H1 (cell line): ENCODE results near the genes ELL2, CAST, ERAP2 and LIX1.

GRCh38 chr5:95843620-95844652, 21.4 kb upstream of the GLRX start:
- RRBS = no CpG with 5 or more reads among the region's 12 CpGs
CAGE:
- cytosol, long polyA plus RNA = no peak
- long polyA plus RNA = no peak
- nucleus, long polyA plus RNA = no peak

- RRBS = no CpG with 5 or more reads among the region's 9 CpGs
CAGE:
- cytosol, long polyA plus RNA = no peak
- long polyA plus RNA = no peak
- nucleus, long polyA plus RNA = no peak
Measured at GRCh38 chr5:95887920-95889158, 65.8 kb upstream of the GLRX start.

DNA sequence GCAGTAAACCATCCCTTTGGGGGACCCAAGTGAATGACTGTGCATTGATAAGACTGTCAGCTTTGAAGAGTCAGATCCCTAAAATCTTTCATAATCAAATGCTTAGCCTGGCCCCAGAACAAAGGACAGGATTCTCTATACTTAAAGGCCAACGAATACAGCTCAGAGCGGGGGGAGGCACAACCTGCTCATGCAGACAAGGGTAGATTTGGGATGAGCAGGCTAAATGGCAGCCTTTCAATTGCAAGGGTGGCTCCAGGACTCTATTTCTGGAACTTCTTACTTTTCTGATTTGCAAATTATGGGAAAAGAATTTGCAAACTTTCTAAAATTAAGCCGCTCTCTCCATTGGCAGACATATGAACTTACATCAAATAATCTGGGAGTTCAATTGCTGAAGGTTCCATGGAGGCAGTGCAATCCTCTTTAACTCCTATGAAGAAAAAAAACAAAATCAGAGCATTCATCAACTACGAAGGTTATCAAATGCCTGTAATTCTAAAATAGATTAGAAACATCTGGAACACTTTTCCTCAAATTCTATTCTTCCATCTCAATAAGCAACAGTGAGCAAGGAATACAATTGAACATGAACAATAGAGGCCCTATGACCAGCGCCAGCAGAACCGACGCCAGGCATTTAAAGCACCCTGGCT, 66.3 kb downstream of the ELL2 start:
- RRBS = no CpG with 5 or more reads among the region's 7 CpGs
CAGE:
- cytosol, long polyA plus RNA = no peak
- long polyA plus RNA = no peak
- nucleus, long polyA plus RNA = no peak

CAGE:
- cytosol, long polyA plus RNA = no peak
- long polyA plus RNA = no peak
- nucleus, long polyA plus RNA = no peak
Measured at GRCh38 chr5:95931559-95931783, 30.2 kb downstream of the ELL2 start.

DNA sequence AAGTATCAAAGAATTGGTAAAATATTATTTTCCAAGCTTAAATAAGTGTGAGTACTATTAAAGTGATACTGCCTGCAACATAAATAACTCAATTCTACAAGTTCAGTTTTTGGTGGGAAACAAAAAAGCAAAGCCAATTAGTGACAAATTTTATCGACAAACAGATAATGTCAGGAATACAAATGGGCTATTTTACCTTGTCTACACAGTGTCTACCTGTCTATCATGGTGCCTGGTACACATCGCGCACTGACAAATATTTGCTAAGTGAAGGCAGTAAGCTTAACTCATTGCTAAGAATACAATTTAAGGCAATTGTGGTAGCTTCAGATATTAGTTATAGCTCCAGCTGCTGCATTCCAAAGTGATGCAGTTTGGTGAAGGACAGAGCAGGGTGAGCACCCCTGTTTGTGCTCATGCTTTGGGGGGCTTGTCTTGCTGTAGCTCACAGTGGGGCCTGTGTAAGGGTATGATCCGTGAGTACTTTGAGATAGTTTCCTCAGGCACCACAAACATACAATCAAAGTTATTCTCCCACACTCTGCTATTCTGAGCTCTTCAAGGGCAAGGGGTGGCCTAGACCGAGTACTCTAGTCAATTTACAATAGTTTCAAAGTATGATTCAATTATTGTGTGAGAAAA, 24.8 kb downstream of the ELL2 start:
- RRBS = no CpG with 5 or more reads among the region's 5 CpGs
CAGE:
- cytosol, long polyA plus RNA = no peak
- long polyA plus RNA = no peak
- nucleus, long polyA plus RNA = no peak

- RRBS = no CpG with 5 or more reads among the region's 3 CpGs
CAGE:
- cytosol, long polyA plus RNA = no peak
- long polyA plus RNA = no peak
- nucleus, long polyA plus RNA = no peak
Measured at GRCh38 chr5:95946288-95947213, 15.1 kb downstream of the ELL2 start.

DNA sequence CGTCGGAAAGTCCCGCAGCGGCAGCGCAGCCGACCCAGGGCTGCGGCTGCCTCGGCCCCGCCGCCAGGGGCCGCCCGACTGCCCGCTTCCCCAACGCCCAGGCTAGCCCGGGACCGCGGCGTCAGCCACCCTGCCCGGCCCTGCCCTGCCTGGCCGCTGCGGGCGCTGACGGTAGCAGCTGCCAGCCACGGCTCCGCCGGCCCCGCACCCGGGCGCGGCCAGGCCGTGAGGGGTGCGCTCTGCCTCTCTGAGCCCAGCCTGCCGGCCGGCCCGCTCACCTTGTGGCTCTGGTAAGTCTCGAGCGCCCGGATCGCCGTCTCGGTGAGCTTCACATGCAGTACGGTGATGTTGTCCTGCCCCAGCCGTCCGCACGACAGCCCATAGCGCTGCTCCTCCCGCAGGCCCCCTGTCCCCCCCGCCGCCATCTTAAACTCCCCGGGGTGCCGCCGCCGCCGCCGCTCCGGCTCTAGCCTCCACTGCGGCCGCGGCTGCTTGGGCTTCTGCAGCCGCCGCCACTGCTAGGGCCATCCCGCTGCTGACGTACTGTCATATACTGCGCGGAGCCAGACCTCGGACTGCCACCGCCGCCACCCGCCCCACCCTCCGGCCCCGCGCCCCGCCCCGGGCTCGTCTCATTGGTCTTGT, at the start of gene ELL2:
ELL2 (minus strand) TSS at position 555 of the 645 bp plus-strand sequence.
- RRBS = under 1% methylated on average over 17 of the region's 75 CpGs
CAGE:
- cytosol, long polyA plus RNA = no peak
- long polyA plus RNA = no peak
- nucleus, long polyA plus RNA = no peak

- RRBS = no CpG with 5 or more reads among the region's 6 CpGs
CAGE:
- cytosol, long polyA plus RNA = no peak
- long polyA plus RNA = no peak
- nucleus, long polyA plus RNA = no peak
Measured at GRCh38 chr5:95962693-95963155, 1.1 kb upstream of the ELL2 start.

- RRBS = no CpG with 5 or more reads among the region's 2 CpGs
CAGE:
- cytosol, long polyA plus RNA = no peak
- long polyA plus RNA = no peak
- nucleus, long polyA plus RNA = no peak
Measured at GRCh38 chr5:96235153-96235683, 197.8 kb downstream of the PCSK1 start.

DNA sequence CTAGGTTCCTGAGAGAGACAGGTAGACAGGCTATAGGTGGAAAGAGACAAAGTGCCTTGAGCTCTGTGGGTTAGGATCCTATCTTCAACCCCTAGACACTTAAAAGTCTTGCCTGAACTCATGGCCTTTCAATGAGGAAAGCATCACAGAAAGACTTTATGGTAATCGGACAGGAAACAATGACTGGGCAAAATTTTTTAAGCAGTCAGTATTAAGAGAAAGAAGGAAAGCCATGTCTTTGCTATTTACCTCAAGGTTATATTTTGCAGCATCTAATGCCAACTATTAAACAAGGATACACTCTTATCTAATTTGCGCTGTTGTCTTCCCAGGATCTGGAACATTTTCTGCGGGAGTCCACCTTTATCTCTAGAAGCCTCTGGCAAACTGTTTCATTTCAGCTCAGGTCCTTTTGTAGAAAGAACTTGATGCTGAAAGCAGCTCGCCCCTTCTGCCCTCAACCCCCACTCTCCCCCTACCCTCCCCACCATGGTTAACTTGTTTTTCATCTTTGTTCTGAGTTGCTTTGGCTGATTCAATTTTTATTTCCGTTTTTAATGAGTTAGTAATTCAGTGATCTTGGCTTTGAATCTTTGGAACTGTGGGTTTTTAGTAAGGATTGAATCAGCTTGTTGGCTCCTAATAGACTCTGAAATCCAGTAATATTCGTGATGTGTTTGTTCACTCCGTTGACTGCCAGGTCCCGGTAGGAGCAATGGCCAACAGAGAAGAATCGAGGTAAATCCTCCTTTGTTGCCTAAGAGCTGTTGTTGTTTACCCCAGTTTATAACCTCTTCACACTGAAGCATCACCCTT, 93.0 kb downstream of the PCSK1 start:
- RRBS = no CpG with 5 or more reads among the region's 9 CpGs
CAGE:
- cytosol, long polyA plus RNA = no peak
- long polyA plus RNA = no peak
- nucleus, long polyA plus RNA = no peak

- RRBS = 1% methylated on average over 48 of the region's 80 CpGs
CAGE:
- cytosol, long polyA plus RNA = start-site peak on the plus strand at chr5:96662262-96662298, 37 reads
- long polyA plus RNA = start-site peak on the plus strand at chr5:96662223-96662284, 47 and 51 reads in 2 replicates
- nucleus, long polyA plus RNA = no peak
Measured at GRCh38 chr5:96661786-96662747, at the start of gene CAST. CAST (plus strand) TSS chr5:96662376.

DNA sequence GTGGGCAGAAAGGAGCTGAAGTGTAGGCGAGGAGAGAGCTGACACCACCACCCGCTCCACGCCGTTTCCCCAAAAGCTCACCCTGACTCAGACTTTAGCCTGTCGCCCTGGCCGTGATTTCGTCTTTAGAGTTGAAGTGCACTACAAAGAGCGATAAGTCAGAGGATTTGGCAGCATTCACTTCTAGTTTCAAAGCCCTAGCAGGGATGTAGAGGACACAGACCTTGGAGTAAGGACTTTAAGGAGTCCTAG, 2.2 kb upstream of the ERAP1 start:
- RRBS = no CpG with 5 or more reads among the region's 8 CpGs
CAGE:
- cytosol, long polyA plus RNA = no peak
- long polyA plus RNA = no peak
- nucleus, long polyA plus RNA = no peak

DNA sequence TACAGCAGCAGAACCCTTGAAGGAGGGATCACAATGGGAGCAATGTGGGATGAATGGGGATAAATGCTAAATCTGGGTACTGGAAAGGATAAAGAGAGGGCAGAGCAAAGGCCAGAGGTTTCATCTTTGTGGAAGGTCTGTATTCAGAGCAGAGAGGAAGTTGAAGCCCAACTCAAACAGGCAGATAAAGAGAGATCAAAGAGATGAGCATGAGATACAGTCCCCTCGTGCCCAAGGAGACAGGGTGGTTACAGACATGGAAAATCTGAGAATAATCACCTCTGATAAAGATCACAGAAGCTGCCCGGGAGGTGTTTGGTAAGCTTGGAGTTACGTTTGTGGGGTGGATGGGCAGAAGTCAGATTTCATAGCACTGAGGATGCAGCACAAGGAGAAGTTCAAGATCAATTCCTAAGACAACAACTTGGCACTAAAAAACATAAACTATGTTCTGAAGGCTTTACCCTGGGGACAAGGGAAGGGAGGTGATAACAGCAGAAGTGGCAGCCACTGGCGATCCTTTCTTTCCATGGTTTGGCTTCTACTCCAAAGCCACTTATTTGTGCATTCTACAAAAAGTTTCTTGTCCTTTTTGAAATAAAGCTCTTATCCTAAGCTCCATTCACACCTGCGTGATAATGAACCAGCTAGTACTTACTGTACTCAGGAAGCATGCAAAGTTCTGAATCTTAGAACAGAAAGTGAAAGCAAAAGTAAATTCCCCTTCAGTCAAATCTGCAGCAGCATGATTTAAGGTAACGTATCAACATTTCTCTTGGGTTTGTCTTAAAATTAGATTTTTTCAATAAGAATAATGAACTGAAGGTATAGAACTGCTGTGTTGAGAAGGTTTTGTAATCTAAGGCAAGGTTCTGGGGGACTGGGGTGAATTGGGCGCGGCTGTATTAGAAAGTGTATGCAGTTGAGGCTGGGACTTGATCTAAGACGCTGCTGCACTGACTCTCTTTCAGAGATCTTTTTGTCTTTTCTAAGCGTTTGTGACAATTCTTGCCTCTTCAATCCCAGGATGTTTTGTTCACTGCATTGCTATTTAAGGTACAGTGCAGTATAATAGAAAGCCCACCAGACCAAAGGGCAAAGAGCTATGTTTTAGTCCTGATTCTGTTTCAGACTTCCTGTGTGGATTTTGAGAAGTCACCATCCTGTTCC, at the start of gene ERAP2:
ERAP2 (plus strand) TSS at position 728 of the 1,170 bp plus-strand sequence.
- RRBS = no CpG with 5 or more reads among the region's 10 CpGs
CAGE:
- cytosol, long polyA plus RNA = no peak
- long polyA plus RNA = no peak
- nucleus, long polyA plus RNA = no peak

- RRBS = no CpG with 5 or more reads among the region's 2 CpGs
CAGE:
- cytosol, long polyA plus RNA = no peak
- long polyA plus RNA = no peak
- nucleus, long polyA plus RNA = no peak
Measured at GRCh38 chr5:96931524-96932034, 4.3 kb upstream of the LNPEP start.

DNA sequence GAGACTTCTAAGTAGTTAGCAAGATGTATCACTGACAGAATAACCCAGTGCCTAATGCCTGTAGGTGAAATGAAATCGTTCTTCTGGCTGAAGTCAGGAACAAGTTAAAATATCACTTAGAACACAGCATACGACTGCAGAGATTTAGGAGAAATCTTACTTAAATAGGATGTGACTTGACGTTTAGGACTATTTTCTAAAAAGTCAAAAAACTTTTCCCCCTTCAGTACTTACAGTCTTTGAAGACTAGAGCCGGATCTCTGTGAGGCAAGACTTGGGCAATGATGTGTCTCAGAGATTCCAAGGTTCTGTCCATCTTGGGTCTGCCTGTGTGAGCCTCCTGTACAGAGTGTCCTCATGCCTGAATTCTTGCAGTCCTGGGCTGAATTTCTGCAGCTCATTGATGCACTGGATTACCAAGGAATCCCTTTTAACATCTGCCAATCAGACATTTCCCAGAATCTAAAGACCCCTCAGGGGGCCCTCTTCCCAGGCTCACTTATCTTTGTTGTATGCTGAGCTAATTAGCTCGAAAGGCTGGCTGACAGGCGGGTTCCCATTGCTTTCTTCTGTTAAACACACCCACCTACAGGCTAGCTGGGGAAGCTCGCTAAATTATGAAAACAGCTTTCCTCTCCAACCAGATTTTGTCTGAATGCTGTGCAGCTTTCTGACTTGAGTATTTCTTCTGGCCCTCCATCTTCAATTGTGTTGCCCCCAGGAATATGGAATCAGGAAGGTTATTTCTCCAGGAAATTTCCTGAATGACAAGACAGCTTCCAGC, at the start of gene LIX1:
LIX1 (minus strand) TSS at position 351 of the 784 bp plus-strand sequence.
- RRBS = no CpG with 5 or more reads among the region's 7 CpGs
CAGE:
- cytosol, long polyA plus RNA = start-site peak on the minus strand centred at position 370 of the sequence, 20 bp wide, 31 reads
- long polyA plus RNA = start-site peak on the minus strand centred at position 374 of the sequence, 38 bp wide, 27 and 18 reads in 2 replicates
- nucleus, long polyA plus RNA = start-site peak on the minus strand centred at position 378 of the sequence, 14 bp wide, 20 reads

- RRBS = no CpG with 5 or more reads among the region's 31 CpGs
CAGE:
- cytosol, long polyA plus RNA = no peak
- long polyA plus RNA = no peak
- nucleus, long polyA plus RNA = start-site peak on the plus strand at chr5:97183531-97183536, 10 reads
Measured at GRCh38 chr5:97183371-97184303, 590 bp upstream of the RIOK2 start.

DNA sequence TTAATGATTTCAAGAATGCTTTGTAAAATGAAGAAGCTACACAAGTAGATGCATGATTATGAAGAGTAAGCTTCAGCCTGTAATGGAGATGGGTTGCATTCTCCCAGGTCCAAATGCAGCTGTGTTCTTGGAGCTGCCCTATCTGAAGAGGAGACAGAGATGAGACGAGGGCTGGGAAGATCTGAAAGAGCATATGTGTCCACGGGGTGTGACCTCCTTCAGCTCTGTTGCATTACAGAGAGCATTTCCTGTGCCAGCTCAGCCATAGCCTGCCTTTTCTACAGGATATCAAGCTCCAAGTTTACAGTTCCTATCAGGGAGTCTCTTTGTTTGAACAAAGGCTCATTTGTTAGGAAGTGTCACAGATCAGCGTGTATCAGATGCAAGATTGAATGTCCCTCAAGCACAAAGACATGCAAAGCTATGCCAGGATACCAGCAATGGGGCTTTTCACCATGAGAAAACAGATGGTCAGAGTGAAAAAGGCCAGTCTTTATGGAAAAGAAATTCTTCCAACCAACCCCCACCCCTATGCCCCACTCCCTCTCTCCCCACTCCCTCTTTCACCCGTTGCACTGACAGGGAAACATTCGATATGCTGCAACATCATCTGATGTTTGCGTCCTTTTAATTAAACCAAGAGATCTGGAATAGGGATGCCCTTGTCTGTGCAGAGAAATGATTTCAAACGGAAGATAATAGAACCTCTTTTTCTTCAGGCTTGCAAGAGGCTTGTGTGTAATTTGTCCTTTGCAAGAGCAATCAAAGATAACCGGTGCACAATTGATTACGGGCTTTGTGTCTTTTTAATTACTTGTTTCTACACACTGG, 263.2 kb upstream of the RGMB start:
- RRBS = no CpG with 5 or more reads among the region's 9 CpGs
CAGE:
- cytosol, long polyA plus RNA = no peak
- long polyA plus RNA = no peak
- nucleus, long polyA plus RNA = no peak

- RRBS = no CpG with 5 or more reads among the region's 9 CpGs
CAGE:
- cytosol, long polyA plus RNA = no peak
- long polyA plus RNA = no peak
- nucleus, long polyA plus RNA = start-site peak on the minus strand at chr5:98876455-98876534, 19 reads
Measured at GRCh38 chr5:98876246-98876711, 52.5 kb downstream of the CHD1 start.

DNA sequence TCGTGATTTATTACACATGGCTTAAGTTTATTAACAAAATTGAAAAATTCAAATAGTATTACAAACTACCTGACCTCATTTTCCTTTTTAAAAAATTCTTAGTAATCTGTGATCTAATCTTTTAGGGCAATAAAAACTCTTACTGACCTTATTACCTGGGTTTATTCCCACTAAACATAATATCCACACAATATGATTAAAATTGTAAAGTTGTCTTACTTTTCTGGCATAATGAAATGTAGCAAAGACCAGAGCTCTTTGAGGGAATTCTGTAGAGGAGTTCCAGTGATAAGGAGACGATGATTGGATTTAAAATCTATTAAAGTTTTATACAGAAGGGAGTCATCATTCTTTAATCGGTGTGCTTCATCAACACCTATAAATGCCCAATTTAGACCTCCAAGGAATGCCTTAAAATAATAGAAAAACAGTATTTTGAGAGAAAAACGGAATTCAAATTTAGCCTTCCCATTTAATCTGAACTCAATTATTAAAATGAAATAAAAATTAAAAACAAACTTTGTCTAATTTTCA, 35.5 kb downstream of the CHD1 start:
- RRBS = no CpG with 5 or more reads among the region's 4 CpGs
CAGE:
- cytosol, long polyA plus RNA = no peak
- long polyA plus RNA = no peak
- nucleus, long polyA plus RNA = no peak

GRCh38 chr5:99025292-99025802, 96.5 kb upstream of the CHD1 start:
- RRBS = no CpG with 5 or more reads among the region's 4 CpGs
CAGE:
- cytosol, long polyA plus RNA = no peak
- long polyA plus RNA = no peak
- nucleus, long polyA plus RNA = no peak